HTR-8/SVneo (cell line): ENCODE data around the gene ORAI2.

DNA sequence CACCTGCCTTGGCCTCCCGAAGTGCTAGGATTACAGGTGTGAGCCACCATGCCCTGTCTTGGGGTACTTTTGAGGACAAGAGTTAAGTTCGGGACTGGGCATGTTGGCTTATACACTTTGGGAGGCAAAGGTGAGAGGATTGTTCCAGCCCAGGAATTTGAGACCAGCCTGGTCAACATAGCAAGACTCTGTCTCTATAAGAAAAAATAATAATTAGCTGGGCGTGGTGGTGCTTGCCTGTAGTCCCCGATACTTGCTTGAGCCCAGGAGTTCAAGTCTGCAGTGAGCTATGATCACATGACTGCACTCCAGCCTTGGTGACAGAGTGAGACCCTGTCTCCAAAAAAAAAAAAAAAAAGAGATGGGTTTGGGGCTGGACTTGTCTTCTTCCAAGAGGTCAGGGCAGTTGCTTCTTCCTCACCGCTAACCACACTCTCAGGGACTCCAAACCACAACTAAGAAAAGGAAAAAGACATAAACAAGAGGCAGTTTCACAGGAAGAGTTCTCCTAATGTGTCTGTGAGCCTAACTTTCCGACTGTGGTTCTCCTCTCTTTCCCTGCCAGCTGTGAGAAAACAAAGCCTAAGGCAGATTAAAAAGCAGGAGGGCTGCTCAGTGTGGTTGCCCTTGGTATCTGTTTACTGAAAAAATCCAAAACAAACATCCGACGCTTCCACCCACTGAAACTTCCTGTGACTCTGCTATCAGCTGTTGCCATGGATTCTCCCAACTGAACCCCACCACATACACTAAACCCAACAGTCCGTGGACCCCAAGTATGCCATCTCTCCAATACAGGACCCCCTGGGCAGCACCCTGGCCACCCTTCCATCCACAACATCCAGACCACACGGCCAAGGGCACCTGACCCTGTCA, 2.4 kb upstream of the SERPINE1 start:
- RRBS = no CpG with 5 or more reads among the region's 10 CpGs

- RRBS = no CpG with 5 or more reads among the region's 10 CpGs
These were observed 2.0 kb upstream of the VGF start for GRCh38 chr7:101167326-101167888.

GRCh38 chr7:101214770-101215172, 2.6 kb downstream of the PLOD3 start:
- RRBS = no CpG with 5 or more reads among the region's 12 CpGs

GRCh38 chr7:101239070-101240155, 1.8 kb upstream of the CLDN15 start:
- RRBS = 96% methylated on average over 3 of the region's 36 CpGs

DNA sequence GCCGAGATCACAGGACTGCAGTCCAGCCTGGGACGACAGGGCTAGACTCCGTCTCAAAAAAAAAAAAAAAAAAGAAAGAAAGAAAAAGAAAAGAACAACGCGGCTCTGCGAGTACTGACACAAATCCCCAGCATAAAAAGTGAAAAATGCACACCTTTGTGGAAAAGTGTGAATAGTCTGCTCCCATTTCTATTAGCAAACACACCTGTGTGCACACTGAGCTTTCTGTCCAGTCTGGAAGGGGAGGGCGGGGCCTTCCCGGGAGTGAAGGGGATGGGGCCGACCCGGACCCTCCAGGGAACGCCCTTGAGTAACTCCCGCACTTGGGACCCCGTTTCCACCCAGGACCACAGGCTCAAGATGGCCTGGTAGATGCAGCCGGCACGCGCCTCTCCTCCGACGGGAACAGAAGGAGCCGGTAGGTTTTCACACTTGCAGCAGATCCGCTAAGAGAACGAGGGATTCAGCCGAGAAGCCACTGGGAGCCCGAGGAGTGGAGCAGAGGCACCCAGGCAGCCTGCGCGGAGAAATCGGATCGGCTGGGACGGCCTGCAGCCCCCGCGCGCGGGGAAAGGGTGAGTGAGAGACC, 22.2 kb downstream of the IFT22 start:
- RRBS = no CpG with 5 or more reads among the region's 32 CpGs

DNA sequence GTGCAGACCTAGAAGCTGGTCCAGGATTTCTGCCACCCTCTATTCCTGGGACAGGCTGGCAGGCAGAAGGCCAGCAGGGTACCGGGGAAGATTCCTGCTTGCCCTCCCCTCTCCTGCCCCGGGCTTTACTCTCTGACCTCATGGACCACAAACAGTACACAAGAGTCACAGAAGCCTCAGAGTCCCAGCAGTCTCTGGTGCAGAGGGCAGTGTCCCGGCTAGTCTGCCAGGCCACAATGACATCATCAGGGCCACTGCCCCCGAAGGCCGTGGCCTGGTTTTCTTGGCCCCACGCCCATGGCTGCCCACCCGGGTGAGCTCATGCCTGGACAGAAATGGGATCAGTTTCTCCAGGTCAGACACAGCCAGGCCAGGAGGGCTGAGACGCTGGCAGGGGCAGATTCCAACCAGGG, 91.9 kb downstream of the MYL10 start:
- RRBS = 14% methylated on average over 4 of the region's 8 CpGs

DNA sequence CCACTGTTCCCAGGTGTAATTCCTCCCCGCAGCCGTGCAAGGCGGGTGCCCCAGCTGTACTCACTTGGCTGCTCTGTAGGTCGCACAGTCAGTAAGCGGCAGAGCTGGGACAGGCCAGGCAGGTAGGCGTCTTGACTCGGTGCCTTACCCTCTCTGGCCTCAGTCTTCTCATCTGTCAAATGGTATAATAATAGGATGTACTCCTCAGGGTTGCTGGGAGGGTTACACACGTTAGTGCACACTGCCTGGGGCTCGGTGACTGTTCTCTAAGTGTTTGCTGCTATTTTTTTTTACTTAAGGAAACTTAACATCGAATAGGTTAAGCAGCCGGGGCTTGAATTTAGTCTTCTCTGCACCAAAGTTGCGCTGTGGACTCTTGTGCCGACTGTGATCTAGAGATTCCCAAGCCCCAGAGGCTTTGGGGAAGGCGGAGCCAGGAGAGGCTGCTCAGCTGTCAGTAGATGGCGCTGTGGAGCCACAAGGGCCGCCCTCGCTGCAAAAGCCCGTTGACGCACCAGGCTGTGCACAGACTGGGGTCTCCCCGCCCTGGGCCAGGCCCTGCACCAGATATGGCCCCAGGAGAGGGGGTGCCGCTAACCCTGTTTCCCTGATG, 26.9 kb downstream of the MYL10 start:
- RRBS = no CpG with 5 or more reads among the region's 21 CpGs

DNA sequence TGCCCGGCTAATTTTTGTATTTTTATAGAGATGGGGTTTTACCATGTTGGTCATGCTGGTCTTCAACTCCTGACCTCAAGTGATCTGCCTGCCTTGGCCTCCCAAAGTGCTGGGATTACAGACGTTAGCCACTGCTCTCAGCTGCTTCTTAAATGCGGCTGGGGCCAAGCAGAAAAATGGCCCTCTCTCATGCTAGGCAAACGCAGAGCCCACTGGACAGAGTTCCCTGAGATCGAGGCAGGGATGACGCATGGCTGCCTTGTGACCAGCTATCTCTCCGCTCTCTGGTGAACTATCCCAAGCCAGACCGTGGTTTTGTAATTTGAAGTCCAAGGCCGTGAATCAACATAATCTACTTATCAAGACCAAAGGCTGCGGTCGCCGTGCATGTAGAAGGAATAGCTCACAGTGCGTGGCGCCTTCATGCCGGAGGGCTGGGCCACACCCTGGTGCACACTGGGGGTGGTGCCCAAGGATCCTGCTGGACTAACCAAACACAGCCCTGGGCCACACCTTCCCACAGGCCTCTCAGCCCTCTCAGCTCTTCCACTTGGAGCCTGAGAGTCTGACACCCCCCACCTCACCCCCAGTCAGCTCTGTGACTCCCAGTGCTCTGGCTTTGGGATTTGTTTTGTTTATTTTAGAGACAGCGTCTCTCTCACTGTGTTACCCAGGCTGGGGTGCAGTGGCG, 88.1 kb upstream of the CUX1 start:
- RRBS = no CpG with 5 or more reads among the region's 17 CpGs

- RRBS = no CpG with 5 or more reads among the region's 4 CpGs
These were observed 78.2 kb upstream of the CUX1 start for GRCh38 chr7:101739289-101739488.

- RRBS = 2% methylated on average over 22 of the region's 47 CpGs
These were observed 933 bp upstream of the CUX1 start for GRCh38 chr7:101816550-101816836.

- RRBS = 96% methylated on average over 11 of the region's 36 CpGs
These were observed 39.2 kb downstream of the CUX1 start for GRCh38 chr7:101856302-101857399.

DNA sequence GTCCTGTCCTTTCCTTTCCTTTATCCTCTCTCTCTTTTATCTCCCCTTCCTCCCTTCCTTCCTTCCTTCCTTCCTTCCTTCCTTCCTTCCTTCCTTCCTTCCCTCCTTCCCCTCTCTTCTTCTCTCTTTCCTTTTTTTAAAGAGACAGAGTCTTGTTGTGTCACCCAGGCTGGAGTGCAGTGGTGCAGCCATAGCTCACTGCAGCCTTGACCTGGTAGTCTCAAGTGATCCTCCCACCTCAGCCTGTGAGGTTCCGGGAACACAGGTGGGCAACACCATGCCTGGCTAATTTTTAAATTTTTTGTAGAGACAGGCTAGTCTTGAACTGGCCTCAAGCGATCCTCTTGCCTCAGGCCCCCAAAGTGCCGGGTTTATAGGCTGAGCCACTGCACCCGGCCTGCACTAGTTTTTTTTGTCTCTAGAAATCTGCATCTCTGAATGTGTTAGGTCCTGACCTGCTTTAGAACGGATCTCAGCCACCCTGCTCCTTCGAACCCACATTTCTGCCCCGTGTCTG, 43.3 kb downstream of the CUX1 start:
- RRBS = 96% methylated on average over 2 of the region's 7 CpGs

DNA sequence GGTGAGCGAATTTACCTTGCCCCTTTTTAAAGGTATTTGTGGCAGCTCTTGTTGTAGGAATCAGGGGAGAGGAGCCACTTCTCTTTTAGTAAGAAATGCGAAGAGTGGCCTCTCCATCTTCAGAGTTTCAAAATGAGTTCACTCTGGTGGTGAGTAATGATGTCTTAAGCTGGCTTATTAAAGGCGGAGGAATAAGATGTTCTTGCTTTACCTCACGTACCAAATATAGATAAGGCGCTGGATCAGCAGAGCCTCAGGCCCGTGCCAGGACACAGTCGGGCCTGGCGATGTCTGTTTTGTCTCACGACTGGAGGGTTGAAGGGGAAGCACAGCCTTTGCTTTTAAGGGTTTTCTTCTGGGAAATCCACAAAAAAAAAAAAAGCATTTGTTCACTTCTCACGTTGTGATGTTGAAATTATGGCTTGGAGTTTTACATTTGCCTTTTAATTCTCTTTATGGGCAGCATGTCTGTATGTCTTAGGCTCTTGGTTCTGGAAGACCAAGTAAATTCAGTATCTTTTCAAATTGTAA, 136.1 kb downstream of the CUX1 start:
- RRBS = no CpG with 5 or more reads among the region's 10 CpGs

GRCh38 chr7:102064283-102065175, 222.1 kb upstream of the SH2B2 start:
- RRBS = no CpG with 5 or more reads among the region's 15 CpGs

- RRBS = no CpG with 5 or more reads among the region's 14 CpGs
These were observed 32.0 kb upstream of the SH2B2 start for GRCh38 chr7:102254501-102255157.

GRCh38 chr7:102284692-102285958, 1.5 kb upstream of the SH2B2 start:
- RRBS = no CpG with 5 or more reads among the region's 28 CpGs

DNA sequence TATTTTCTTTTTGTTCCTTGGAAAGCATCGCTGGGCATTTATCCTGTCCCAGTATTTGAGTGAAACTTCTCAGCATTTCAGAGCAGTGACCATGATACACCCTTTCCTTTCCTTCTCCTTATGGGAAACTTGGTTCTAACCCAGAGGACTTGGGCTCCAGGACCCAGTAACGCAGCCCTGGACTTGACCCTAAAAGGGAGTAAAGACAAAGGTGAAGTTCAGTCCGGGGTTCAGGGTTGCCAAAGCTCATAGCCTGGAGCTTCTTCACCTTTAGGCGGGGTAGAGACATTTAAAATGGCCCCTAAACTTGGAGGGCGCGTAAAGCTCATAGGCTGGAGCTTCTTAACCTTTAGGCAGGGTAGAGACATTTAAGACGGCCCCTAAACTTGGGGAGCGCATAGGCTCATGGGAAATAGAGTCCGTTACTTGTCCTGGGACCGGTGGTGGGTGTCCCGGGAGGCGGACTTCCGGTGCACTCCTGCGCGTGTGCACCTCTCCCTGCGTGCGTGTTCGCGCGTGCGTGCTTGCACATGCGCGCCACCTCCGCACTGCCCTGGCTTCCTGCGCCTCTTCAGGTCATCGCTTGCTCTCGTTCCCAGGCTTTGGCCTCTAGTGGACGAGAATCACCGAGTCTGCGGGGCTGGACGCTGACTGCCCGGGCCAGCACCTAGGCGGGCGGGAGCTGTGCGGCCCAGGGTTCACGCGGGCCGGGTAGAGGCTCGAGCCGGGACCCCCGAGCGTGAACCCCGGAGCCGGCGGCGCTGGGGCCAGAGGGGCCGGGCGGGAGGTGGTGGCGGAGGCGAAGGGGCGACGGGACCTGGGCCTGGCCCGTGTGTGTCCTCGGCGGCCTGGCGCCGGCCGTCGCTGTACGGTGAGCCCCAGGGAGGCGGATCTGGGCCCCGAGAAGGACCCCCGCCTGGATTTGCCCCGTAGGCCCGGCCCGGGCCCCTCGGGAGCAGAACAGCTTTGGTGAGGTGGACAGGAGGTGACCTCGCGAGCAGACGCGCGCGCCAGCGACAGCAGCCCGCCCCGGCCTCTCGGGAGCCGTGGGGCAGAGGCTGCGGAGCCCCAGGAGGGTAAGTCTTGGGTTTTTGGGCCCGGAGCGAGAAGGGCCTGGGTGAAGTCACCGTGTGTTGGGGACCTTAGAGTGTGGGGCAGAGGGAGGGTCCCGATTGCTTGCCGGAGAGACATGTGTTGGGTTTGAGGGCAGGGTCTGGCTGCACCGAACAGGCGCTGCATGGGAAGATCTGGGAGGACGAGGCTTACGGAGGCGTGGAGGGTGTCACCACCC, 7.5 kb upstream of the SPDYE6 start:
- RRBS = 0% methylated on average over 1 of the region's 89 CpGs

DNA sequence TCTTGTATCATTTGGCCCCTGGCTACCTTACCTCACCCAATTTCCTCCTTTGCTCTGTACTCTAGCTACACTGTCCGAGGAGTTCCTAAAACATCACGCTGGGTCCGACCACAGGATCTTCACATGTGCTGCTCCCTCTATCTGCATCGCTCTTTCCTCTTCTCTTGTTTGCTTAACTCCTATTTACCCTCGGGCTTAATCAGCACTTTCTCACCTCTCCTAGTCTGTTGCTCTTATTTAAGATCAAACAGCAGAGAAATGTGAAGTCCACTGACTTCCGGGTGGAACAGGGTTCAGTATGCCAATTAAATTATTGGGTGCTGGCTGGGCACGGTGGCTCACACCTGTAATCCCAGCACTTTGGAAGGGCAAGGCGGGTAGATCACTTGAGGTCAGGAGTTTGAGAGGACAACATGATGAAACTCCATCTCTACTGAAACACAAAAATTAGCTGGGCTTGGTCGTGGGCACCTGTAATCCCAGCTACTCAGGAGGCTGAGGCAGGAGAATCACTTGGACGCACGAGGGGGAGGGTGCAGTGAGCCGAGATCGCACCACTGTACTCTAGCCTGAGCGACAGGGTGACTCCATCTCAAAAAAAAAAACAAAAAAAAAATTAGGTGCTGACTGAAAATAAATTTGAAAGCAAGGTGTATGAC, 12.3 kb upstream of the PRKRIP1 start:
- RRBS = no CpG with 5 or more reads among the region's 14 CpGs

DNA sequence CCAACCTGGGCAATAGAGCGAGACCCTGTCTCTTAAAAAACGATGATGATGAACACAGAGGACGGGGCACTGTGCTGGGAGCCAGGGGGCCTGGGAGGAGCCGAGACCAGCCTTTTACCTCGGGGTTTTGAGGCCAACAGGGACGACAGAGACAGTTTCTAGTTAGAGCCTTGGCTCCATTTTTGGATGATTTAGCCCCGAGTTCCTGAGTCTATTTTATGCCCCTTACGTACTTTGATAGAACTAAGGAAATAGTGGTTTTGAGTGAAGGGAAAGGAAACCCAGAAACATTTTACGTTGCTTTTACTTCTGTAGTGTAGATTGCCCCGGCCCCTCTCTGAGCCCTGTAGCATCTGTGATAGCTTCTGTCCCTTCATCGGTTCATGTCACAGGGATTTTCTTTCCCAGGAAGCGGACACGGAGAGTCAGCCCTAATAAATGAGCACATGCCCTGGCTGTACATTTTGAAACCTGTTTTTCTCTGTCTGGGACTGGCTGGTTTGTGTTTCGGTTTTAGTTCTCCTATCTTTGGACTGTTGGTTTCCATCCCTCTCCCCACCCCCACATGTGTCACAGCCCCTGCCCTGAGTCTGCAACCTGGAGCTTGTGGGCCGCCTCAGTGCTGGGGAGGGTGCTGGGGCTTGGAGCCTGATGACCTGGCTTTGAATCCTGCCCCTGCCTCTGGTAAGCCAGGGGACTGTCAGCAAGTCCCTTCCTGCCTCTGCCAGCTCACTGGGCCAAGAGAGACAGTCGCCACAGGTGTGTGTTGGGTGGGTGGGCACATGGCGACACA, 7.0 kb upstream of the ORAI2 start:
- RRBS = no CpG with 5 or more reads among the region's 17 CpGs

DNA sequence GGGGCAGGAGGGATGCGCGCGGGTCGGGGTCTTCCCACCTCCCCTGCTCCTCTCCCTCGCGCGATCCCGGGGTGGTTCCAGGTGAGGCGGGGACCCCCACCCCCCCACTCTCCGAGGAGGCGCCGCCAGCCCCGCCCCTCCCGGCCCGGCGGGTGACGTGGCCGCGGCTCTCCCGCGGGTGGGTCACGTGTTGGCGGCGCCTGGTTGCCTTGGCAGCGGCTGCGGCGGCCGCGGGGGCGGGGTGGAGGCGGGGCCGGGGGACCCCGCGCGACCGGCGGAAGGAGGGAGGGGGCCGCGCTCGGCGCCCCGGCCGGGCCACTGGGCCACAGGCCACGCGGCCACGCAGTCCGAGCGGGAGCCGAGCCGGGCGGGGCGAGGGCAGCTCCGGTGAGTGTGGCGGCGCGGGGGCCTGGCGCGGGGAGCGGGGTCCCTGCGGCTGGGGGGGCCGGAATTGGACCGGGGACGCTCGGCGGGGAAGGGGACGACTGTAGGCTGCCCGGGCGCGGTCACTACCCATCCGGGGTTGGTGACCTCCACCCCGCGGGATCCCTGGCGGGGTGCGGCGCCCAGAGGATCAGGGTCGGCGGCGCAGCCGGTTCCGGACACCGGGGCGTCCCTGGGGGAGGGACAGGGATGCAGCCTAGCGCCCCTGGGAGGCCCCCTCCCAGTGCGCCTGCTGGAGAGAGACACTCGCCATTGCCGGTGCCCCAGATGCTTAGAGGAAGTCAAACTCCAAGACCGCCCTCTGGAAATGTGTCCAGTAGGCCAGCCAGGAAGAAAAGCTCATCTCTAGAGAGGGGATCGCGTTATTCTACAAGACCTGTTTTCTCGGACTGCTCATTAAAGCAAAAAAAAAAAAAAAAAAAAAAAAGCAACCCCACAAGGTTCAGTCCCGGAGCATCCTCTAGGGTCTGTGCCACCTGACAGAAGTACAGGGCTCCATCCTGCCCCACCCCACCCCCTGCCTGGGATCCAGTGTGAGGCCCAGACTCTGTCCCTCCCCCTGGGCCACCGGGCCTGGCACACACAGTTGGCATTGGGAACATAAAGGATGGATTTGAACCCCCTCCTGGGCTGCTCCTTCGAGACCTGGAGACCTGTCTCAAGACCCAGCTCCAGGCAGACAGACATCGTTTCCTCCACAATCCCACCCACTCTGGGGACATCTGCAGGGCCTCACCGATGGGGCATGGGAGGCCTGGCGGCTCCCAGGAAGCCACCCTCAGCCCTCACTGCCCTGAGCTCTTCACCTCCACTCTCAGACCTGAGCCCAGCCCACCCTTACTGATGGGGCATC, at the start of gene ORAI2:
Gene ORAI2, plus strand, starts transcription at position 301 of the 1,297 bp plus-strand sequence.
- RRBS = 2% methylated on average over 73 of the region's 96 CpGs